HEK293 (cell line): ENCODE results near the genes ZNF679, ZNF92 and RABGEF1.

DNA sequence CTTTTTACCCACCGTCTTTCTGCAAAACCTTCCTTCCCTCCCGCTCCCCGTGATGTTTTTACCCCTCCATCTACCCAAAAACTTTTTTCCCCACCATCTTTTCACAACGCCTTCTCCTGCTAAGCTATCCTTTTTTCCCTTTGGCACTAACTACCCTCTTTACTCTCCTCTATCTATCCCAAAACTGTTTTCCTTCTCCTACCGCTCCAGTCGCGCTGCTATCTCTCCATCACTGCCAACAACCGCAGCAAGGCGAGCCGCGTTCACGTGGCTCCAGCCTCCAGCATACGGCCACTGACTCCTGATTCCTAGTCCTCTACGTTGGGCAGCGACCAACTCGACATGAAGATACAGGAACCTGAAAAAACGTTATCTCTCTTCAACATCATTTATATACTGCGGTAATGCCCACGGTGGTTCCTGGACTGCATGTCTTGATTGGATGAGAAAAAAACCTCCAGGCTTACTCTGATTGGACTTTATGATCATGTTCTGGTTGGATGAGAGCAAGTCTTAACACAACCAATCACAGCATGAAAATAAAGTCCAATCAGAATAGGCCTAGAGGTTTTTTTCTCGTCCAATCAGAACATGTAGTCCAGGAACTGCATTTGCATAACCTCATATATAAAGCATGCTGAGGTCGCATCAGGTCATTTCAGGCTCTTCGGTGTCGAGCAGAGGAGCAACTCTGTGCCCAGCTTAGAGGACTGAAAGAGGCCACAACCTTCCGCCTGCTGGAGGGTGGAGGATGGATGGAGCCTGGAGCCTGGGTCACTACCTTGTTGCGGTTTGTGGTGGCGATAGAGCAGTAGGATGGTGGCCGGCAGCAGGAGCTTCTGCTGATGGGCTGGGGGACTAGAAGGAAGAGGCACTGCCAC, 129.6 kb downstream of the ZNF716 start:
- PRO-cap = no peak
- RRBS, 2 experiments = no CpG with 5 or more reads among the region's 27 CpGs

DNA sequence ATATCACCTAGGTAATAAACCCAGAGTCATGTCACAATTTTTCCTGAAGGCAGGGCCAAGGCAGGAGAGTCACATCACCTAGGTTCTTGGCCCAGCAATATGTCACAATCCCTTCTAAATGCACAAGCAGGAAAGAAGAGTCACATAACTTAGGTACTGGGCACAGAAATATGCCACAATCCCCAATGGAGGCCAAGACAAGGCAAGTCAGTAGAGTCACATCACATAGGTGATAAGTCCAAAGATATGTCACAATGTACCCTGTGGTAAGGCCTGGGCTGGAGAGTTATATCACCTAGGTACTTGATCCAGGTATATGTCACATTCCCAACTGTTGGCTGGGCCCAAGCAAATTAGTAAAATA, at the start of gene ZNF679:
TSS of gene ZNF679 (plus strand) at position 299 of the 364 bp plus-strand sequence.
- PRO-cap = no peak

DNA sequence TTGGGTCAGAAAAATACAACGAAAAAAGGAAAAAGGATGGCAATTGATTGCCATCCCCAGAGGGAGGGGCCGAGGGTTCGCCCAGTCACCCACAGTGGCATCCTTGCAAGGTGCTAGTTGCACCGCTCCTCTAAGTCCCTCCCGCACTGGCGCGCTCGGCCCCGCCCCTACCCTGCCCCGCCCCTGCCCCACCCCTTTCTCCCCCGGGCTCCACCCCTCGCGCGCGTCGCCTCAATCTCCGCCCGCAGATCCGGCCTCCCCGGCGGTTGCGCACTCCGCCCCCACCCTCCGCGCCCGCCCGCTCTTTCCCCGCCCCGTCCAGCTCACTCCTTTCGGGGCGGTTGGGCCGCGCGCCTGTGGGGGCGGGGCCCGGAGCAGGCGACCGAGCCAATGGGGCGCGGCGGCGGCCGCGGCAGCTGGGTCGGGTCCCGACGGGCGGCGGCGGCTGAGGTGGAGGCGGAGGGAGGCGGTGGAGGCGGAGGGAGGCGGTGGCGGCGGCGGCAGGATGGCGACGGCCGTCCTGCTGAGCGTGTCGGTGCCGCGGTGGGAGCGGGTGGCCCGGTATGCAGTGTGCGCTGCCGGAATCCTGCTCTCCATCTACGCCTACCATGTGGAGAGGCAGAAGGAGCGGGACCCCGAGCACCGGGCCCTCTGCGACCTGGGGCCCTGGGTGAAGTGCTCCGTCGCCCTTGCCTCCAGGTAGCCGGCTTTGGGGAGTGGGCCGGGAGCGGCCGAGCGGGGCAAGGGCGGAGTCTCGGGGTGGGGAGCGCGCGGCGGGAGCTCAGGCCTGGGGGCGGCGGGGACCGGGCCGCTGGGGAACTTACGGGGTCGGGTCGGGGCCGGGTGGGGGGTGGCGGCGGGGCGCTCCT, 31.6 kb upstream of the ERV3-1 start:
- PRO-cap = unidirectional peak, plus-strand start at position 331 of the sequence; unidirectional peak, plus-strand start at position 505 of the sequence; bidirectional peak, plus-strand start at position 719 of the sequence, minus-strand start at position 711 of the sequence
- RRBS, 2 experiments = 2% methylated on average over 18 of the region's 97 CpGs

DNA sequence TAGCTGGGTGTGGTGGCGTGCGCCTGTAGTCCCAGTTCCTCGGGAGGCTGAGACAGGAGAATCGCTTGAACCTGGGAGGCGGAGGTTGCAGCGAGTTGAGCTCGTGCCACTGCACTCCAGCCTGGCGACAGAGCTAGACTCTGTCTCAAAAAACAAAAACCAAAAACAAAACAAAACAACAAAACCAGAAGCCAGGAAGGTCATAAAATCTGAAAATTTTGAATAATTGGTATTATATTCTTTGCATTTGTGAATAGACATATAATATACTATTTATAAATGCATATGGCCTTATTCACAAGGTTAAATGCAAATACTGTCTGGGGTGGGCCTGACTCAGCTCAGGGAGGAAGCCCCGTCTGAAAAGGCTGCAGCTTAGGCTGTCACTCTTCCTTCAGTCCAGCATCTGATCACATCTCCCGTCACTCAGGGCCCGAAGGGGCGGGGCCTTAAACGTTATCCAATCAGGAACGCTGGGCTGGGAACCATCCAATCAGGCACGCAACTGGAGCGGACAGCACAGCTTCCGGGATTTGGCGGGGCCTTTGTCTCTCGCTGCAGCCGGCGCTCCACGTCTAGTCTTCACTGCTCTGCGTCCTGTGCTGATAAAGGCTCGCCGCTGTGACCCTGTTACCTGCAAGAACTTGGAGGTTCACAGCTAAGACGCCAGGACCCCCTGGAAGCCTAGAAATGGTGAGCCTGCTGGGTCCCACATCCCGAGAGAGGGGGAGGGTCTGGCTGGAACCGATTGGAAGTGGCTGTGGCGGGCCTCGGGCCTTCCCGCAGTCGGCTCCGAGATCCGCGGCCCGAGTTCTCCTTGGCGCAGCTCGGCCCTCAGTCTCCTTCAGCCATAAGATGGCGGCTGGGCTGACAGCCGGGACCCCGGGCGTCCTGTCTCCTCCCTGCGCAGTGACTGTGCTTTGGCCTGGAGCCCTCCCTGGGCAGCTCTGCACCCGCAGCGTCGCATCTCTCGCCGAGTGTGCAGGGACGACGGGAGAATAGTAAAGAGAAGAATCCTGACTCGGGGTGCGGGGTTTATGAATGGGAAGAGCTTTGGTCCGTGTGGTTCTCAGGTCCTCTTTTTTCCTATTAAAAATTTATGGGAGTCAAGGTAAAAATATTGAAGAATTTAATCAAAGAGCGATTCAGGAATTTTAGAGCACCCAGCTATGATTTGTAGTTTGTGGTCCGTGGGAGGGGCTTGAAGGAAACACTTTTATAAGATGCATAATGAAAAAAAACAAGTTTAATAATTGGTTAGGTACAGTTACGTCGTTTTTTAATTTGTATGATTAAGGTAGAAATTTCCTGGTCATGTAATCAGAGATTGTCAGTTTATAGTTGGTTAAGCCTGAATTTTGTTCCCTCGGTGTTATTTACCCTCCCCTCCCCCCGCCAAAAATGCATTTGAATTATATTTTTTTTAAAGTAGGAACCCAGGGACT, at the start of gene ZNF92:
TSS of gene ZNF92 (plus strand) at position 548 of the 1,445 bp plus-strand sequence.
- PRO-cap = bidirectional peak, plus-strand start at position 574 of the sequence, minus-strand start at position 411 of the sequence; bidirectional peak, plus-strand start at position 851 of the sequence, minus-strand start at position 819 of the sequence; bidirectional peak, plus-strand start at position 974 of the sequence, minus-strand start at position 981 of the sequence
- RRBS, 2 experiments = no CpG with 5 or more reads among the region's 59 CpGs

GRCh38 chr7:65475455-65476281, 102.0 kb downstream of the ZNF92 start:
- PRO-cap = no peak
- RRBS, 2 experiments = 75 to 100% methylated on average over 2 of the region's 8 CpGs

GRCh38 chr7:65745602-65746026, 127.3 kb upstream of the VKORC1L1 start:
- PRO-cap = no peak
- RRBS, 2 experiments = no CpG with 5 or more reads among the region's 5 CpGs

GRCh38 chr7:65907511-65908012, 34.7 kb downstream of the VKORC1L1 start:
- PRO-cap = no peak
- RRBS, 2 experiments = no CpG with 5 or more reads among the region's 4 CpGs

- PRO-cap = no peak
- RRBS, 2 experiments = no CpG with 5 or more reads among the region's 11 CpGs
These were observed 26.6 kb downstream of the CRCP start for GRCh38 chr7:66141135-66141844.

GRCh38 chr7:66142252-66142610, 27.6 kb downstream of the CRCP start:
- PRO-cap = no peak
- RRBS, 2 experiments = no CpG with 5 or more reads among the region's 4 CpGs

- PRO-cap = no peak
- RRBS, 2 experiments = no CpG with 5 or more reads among the region's 14 CpGs
These were observed 38.1 kb downstream of the CRCP start for GRCh38 chr7:66152441-66153373.

GRCh38 chr7:66306298-66306665, 101.1 kb downstream of the TPST1 start:
- PRO-cap = no peak
- RRBS, 2 experiments = no CpG with 5 or more reads among the region's 2 CpGs

DNA sequence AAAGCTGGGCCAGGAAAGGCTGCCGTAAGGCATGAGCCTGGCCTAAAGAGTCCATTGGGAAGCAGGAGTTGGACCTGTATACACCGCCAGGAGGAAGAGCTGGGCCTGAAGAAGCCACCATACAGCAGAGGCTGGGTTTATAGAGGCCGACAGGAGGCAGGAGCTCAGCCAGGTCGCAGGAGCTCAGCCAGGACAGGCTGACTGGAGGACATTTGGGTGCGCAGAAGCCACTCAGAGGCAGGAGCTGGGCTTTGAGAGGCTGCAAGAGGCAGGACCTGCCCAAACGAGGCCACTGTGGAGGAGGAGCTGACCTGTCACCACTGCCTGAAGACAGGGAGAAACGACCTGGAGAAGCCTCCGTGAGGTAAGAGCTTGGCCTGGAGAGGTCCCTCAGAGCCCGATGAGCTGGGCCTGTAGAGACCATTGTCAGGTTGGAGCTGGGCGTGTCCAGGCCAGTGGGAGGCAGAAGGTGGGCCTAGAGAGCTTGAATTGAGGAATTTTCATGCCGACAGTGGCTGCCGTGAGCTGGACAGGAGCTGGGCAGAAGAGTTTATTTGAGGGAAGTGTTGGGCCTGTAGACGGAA, 173.9 kb downstream of the TPST1 start:
- PRO-cap = no peak
- RRBS, 2 experiments = no CpG with 5 or more reads among the region's 13 CpGs

DNA sequence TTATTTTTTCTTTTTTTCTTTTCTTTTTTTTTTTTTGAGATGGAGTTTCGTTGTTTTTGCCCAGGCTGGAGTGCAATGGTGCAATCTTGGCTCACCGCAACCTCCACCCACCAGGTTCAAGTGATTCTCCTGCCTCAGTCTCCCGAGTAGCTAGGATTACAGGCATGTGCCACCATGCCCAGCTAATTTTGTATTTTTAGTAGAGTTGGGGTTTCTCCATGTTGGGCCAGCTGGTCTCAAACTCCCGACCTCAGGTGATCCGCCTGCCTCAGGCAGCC, 73.7 kb upstream of the KCTD7 start:
- PRO-cap = no peak
- RRBS, 2 experiments = no CpG with 5 or more reads among the region's 5 CpGs

GRCh38 chr7:66680786-66681374, 52.2 kb downstream of the KCTD7 start:
- PRO-cap = no peak
- RRBS, 2 experiments = no CpG with 5 or more reads among the region's 18 CpGs

GRCh38 chr7:66695130-66696021, 45.2 kb upstream of the RABGEF1 start:
- PRO-cap = no peak
- RRBS, 2 experiments = no CpG with 5 or more reads among the region's 21 CpGs

GRCh38 chr7:66739983-66740846, at the start of gene RABGEF1:
TSS of gene RABGEF1 (plus strand) at chr7:66740733.
- PRO-cap = bidirectional peak, plus-strand start at chr7:66740733, minus-strand start at chr7:66740586
- RRBS, 2 experiments = 1 to 2% methylated on average over 18 to 23 of the region's 76 CpGs

- PRO-cap = bidirectional peak, plus-strand start at chr7:66845045, minus-strand start at chr7:66844886
- RRBS, 2 experiments = no CpG with 5 or more reads among the region's 22 CpGs
These were observed 76.1 kb upstream of the TMEM248 start for GRCh38 chr7:66844937-66845221.

DNA sequence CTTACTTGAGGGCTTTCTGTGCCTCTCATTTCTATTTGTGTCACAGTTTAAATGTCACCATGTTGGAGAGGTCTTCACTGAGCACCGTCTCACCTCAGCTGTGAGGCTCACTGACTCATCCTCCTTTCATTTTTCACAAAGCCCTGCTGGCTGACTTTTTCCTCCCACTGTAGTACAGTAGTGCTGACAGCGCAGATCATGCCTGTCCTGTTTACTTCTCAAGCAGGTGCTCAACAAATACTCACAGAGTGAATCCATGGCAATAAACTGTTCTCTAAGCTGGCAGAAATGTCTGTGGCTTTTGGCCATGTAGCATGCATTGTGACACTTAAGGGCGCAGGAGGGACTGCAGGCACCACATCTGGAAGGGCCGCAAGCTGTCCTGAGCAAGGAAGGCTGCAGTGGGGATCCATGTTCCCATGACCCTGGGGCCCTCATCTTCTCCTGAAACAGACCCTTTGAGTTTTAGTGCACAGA, 60.7 kb upstream of the TMEM248 start:
- PRO-cap = no peak
- RRBS, 2 experiments = no CpG with 5 or more reads among the region's 4 CpGs

- PRO-cap = no peak
- RRBS, 2 experiments = no CpG with 5 or more reads among the region's 8 CpGs
These were observed 32.1 kb downstream of the TMEM248 start for GRCh38 chr7:66953119-66953625.

DNA sequence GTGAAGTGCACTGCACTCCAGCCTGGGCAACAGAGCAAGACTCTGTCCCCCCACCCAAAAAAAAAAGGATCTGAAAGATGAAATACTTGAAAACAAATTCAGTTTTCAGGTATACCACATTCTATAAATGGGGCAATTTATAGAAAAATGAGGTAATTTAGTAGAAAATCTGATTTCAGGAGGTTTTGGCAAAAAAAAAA, 1.7 kb downstream of the SBDS start:
- PRO-cap = no peak